NCI-H460 (cell line): ENCODE results near the genes GOLGA6L6, NPAP1 and ATP10A.

GRCh38 chr15:20226246-20226577, 315.4 kb downstream of the GOLGA6L6 start:
RAMPAGE:
- cytosol, long total RNA: no peak
- long total RNA: no peak
- nucleus, long total RNA: no peak

GRCh38 chr15:20541582-20542120, at the start of gene GOLGA6L6:
Gene GOLGA6L6, minus strand, starts transcription at chr15:20541800.
RAMPAGE:
- cytosol, long total RNA: no peak
- long total RNA: no peak
- nucleus, long total RNA: no peak

GRCh38 chr15:21263075-21263406, 177.3 kb downstream of the POTEB3 start:
RAMPAGE:
- cytosol, long total RNA: no peak
- long total RNA: no peak
- nucleus, long total RNA: no peak

DNA sequence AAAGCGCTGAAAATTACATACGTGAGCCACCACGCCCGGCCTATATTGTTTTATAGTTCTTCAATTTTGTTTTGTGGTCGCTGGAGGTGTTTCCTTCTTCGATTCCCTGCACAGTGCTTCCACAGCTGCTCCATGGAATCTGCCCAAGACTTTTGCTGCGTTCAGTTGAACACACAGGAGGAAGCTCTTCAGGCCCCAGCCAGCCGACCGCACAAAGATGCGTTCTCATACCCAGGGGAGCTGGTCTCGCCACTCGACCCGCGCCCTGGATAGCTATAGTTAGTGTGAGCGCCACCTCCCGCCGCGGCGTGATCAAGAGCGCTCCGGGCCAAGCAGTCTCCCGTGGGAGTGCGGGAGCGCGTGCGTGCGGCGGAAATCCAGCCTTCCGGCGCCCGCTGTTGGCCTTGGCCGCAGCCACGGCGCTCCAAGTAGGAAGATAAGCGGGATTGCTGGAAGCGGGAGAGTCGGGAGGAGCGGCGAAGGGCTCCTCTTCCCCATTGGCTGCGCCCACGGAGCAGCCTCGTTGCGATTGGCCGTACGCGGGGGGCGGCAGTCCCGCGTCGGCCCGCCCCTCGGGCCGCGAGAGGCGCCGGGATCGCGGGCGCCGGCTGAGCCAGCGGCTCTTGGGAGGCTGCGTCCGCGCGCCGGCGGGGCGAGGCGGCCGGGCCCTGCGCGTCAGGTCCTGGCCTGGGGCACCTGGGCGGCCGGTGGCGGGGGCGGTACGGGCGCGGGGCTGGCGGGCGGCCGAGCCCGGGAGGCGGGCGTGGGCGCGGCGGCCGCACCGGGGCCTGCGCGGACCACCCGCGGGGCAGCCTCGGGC, 35.8 kb downstream of the GOLGA6L22 start:
RAMPAGE:
- cytosol, long total RNA: no peak
- long total RNA: no peak
- nucleus, long total RNA: no peak

RAMPAGE:
- cytosol, long total RNA: no peak
- long total RNA: no peak
- nucleus, long total RNA: no peak
Observed at GRCh38 chr15:22589453-22589998, 130.8 kb downstream of the GOLGA6L22 start.

DNA sequence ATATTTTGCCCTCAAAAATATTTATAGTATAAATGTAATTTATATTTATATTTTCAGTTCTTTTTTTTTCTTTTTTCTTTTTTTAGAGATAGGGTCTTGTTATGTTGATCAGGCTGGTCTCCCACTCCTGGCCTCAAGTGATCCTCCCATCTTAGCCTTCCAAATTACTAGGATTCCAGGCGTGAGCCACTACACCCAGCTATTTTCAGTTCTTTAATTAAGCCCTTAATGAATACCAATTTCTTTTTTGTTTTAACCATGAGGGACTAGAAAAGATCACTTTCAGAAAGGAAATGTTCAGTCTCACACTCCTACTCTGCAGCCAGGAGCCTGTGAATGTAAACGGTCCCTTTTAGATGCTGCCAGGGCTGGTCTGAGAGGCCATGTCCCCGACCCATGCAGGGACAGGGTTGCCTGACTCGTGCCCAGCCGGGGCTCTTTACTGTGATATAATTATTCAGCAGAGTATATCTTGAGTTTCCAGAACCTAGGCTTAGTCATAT, 10.0 kb downstream of the NIPA1 start:
RAMPAGE:
- cytosol, long total RNA: no peak
- long total RNA: no peak
- nucleus, long total RNA: no peak

DNA sequence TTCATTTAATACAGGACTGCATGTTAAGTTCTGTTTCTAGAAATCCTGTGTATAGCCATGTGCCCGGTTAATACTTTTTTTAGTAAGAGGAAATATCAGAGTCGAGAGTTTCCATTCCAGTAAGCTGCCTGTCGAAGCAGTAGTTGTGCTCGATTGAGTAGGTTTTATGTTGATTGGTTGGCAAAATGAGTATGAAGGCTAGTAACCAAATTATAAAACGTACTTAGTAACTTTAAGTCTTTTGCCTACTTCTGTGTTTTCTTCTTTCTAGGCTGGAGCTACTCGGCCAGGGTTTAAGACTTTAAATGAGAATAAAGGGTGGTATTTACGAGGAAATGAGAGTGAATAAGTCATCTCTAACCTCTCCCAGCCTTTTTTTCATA, 909 bp downstream of the NIPA2 start:
RAMPAGE:
- cytosol, long total RNA: no peak
- long total RNA: no peak
- nucleus, long total RNA: no peak

DNA sequence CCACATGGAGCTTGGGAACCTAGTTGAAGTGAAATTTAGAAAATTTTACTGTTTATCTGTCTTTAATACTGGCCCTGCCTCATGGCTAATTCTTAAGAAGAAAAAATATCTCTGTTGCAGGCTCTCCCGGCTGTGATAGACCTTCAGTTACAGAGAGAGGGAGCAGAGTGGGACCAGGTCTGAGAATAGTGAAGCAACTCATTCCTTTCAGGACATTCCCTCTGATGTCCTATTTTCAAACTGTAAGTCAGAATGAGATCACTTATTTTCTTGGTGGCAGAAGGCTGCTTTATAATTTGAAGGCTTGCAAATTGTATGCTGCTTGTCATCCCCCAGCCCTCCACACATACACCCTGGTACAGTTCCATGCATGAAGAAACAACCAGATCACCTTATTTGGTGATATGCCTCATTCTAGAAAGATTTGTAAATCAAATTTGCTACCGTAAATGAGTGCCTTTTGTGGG, 6.6 kb downstream of the NIPA2 start:
RAMPAGE:
- cytosol, long total RNA: no peak
- long total RNA: no peak
- nucleus, long total RNA: no peak

DNA sequence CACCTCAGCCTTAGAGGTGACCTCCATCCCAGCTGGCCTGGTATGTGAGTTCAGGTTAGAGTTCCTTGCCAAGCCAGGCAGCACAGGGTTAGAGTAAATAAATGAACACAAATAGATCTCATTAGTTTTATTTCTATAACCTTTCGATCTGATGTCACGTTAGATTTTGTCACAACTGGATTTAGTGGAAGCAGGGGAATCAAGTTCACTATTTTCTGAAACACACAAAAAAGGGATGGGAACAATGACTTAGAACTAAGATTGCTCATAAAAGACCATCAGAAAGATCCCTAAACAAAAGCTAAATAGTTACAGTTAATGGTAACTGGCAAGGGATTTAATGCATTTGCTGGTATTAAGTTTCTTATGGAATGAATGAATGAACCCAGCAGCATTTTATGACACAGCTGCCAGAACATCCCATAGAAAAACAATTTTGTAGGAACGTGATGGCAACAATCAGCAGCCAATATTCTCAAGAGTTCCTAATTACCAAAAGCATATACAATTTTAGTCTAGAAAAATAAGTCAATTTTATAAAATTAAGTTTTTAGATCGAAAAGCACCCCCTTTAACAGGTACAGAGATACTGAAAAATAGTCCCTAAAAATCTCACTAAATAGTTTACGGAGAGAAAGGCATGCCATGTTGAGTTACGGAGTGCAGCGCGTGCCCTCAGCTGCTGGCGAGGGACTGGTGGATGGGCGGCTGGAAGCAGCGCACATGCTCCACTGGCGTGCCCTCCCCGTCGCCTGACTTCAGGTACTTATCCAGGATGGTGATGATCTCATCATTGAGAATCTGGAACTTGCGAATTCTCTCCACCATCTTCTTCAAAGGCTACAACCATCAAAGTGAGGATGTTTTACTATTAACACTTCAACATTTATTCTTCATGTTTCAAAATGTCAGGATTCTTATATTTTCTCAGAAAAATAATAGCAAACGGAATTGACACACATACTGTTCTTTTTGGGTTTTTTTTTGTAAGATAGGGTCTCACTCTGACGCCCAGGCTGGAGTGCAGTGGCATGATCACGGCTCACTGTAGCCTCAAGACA, 31.2 kb downstream of the NIPA2 start:
RAMPAGE:
- cytosol, long total RNA: no peak
- long total RNA: no peak
- nucleus, long total RNA: no peak

DNA sequence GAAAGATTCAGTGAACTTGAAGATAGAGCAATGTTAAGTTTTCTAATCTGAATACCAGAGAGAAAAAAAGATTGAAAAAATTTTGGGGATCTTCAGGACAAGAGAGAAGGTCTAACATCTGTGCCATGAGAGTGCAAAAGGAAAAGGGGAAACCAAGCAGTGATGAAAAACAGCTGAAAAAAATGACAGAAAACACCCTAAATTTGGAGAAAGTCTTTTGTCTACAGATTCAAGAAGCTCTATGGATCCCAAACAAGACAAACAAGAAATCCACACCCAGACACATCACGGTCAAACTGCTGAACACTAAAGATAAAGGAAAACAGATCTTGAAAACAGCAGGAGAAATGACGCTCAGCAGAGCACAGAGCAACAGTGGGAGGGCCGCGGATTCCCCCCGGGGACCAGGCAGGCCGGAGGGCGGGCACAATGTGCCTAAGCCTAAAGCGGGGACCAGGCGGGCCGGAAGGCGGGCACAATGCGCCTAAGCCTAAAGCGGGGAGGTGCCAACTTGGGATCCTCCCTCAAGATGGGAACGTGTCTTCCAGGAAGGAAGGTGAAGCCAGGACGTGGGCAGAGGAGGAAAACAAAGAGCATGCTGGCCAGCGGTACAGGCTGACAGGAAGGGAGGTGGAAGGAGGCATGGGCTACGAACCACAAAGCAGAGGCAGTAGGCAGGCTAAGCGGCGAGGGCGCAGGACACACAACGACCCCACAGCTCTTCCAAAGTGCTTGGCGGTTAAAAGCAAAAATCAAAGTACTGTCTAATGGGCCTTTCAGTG, 31.1 kb downstream of the CYFIP1 start:
RAMPAGE:
- cytosol, long total RNA: no peak
- long total RNA: no peak
- nucleus, long total RNA: no peak

DNA sequence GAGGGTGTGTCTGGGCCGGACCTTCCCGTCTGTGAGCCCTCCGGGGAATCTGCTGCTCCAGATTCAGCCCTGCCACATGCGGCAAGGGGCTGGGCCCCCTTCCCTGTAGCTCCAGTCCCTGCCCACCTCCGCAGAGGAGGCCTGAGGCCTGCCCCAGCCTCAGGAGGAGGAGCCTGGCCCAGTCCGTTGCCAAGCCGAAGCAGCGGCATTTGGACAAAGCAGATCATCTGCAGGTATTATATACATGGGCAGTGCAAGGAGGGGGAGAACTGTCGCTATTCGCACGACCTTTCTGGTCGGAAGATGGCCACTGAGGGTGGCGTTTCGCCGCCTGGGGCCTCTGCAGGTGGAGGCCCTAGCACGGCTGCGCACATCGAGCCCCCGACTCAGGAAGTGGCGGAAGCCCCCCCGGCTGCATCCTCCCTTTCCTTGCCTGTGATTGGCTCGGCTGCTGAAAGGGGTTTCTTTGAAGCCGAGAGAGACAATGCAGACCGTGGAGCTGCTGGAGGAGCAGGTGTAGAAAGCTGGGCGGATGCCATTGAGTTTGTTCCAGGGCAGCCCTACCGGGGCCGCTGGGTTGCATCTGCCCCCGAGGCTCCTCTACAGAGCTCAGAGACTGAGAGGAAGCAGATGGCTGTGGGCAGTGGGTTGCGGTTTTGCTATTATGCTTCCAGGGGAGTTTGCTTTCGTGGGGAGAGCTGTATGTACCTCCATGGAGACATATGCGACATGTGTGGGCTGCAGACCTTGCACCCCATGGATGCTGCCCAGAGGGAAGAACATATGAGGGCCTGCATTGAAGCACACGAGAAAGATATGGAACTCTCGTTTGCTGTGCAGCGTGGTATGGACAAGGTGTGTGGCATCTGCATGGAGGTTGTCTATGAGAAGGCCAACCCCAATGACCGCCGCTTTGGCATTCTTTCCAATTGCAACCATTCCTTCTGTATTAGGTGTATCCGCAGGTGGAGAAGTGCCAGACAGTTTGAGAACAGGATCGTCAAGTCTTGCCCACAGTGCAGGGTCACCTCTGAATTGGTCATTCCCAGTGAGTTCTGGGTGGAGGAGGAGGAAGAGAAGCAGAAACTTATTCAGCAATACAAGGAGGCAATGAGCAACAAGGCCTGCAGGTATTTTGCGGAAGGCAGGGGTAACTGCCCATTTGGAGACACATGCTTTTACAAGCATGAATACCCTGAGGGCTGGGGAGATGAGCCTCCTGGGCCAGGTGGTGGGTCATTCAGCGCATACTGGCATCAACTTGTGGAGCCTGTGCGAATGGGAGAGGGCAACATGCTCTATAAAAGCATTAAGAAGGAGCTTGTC, 844 bp downstream of the MKRN3 start:
RAMPAGE:
- cytosol, long total RNA: no peak
- long total RNA: no peak
- nucleus, long total RNA: no peak

RAMPAGE:
- cytosol, long total RNA: no peak
- long total RNA: no peak
- nucleus, long total RNA: no peak
Observed at GRCh38 chr15:23685834-23686362, 1.2 kb downstream of the NDN start.

GRCh38 chr15:24675518-24676215, at the start of gene NPAP1:
Gene NPAP1, plus strand, starts transcription at chr15:24675775.
RAMPAGE:
- cytosol, long total RNA: no peak
- long total RNA: no peak
- nucleus, long total RNA: no peak

DNA sequence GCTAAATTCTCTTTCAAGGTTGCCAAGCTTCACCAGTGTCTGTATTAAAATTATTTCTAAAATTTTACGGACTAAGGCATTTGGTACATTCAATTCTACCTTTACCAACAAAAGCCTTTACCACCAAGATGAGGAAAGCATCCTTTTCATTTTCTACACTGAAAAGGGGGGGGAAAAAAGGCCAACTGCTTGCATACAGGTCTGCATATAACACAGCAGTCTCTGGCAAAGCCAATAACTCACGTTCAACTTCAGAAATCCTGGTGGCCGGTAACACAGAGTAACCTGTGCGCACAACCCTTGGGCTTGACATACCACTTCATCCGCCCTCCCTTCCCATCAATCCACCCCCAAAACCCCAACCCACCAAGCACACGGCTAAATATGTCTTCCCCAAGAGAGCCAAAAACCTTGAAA, 1.1 kb downstream of the UBE3A start:
RAMPAGE:
- cytosol, long total RNA: no peak
- long total RNA: no peak
- nucleus, long total RNA: no peak

RAMPAGE:
- cytosol, long total RNA: no peak
- long total RNA: no peak
- nucleus, long total RNA: no peak
Observed at GRCh38 chr15:25763059-25763376, 100.1 kb downstream of the ATP10A start.

DNA sequence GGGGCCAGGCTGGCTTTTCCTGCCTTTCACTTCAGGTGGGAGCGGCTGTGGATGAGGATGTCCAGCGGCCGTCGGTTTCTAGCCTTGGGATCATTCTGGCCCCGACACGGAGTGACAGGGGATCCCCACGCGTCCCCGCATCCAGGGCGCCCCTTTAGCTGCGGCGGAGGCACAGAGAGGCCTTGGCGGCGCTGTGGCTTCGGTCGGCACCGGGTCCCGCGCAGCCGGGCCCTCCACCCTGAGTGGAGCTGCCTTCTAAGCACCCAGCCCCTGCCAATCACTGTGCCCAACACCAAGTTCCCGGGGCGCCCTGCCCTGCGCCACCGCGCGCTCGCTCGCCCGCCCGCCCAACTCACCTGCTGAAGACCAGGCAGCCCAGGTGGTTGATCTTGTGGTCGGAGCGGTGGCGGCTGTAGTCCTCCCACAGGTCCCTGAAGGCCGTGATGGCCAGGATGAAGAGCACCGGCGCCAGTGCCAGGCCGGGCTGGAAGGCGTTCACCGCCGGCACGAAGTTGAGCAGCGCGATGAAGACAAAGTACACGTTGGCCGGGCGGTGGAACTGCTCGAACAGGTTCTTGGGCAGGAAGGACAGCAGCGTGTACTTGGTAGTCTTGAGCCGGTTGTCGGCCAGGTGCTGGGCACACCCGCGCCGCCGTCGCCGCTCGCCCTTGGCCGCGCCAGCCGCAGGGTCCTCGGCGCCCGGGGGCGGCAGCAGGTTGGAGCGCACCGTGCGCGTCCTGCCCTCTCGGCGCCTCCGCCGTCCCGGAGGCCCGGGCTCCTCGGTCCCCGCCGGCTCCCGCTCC, 634 bp downstream of the ATP10A start:
RAMPAGE:
- cytosol, long total RNA: no peak
- long total RNA: no peak
- nucleus, long total RNA: no peak

GRCh38 chr15:25863095-25863683, at the start of gene ATP10A:
Gene ATP10A, minus strand, starts transcription at chr15:25863327.
RAMPAGE:
- cytosol, long total RNA: no peak
- long total RNA: no peak
- nucleus, long total RNA: no peak

DNA sequence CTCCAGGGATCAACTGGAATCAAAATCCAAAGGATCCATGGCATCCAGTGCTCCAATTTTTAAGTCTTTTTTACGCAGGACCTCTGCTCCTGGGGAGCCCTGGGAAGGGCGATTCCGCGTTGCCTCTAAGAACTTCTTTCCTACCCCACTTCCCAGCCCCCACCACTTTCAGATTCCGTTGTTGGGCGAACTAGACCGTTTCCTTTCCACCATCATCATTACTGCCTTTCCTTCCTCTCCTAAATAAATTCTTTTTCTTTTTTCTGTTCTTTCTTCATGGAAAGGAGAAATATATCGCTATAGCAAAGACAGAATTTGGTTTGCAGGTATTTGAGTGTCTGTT, 528 bp upstream of the ATP10A start:
RAMPAGE:
- cytosol, long total RNA: no peak
- long total RNA: no peak
- nucleus, long total RNA: no peak

DNA sequence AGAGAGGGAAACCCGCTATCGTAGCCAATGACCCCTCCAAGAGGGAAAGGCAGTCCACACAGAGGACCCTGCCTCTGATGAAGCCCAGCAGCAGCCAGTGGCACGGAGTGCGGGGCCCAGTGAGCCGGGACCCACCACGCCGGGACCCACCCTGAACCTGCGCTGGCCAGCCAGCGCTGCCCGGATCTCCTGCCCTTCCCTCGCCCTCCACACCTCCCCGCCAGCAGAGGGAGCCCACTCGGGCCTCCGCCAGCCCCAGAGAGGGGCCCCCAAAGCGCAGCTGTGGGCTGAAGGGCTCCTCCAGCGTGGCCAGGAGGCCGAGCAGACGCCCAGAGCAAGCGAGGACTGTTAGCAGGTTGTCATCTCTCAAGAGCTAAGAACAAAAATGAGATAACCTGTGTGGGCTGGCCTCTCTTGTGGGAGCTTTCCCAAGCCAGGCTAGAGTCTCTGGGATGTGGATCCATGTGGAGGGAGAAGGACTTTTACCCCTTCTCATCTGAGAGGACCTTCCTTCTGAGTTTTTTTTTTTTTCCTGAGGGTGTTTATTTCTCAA, 81.3 kb upstream of the ATP10A start:
RAMPAGE:
- cytosol, long total RNA: no peak
- long total RNA: no peak
- nucleus, long total RNA: no peak

RAMPAGE:
- cytosol, long total RNA: no peak
- long total RNA: no peak
- nucleus, long total RNA: no peak
Observed at GRCh38 chr15:27645864-27646229, 453.3 kb downstream of the OCA2 start.